Heart (tissue), 3 donors: ENCODE measurements around the genes NGRN and PRC1.

- RAMPAGE, long total RNA, 2 experiments, result start-site peak on the plus strand in 2 of 2 experiments, at chr15:90265680-90265710 at its widest, 281 to 2,768 reads per replicate; start-site peak on the minus strand in 1 of 2 experiments, at chr15:90265925-90265938 at its widest, 6 reads per replicate
Observed at GRCh38 chr15:90265446-90266556, at the start of gene NGRN. NGRN (plus strand) TSS chr15:90265672.

- RAMPAGE, long total RNA, 2 experiments, result no peak in any of the 2 experiments
Observed at GRCh38 chr15:90358511-90358979, 6.5 kb downstream of the ZNF774 start.

GRCh38 chr15:90376988-90377449, 11.0 kb upstream of the IQGAP1 start:
- RAMPAGE, long total RNA, 2 experiments, result no peak in any of the 2 experiments

GRCh38 chr15:90425951-90426371, 37.9 kb downstream of the IQGAP1 start:
- RAMPAGE, long total RNA, 2 experiments, result no peak in any of the 2 experiments

DNA sequence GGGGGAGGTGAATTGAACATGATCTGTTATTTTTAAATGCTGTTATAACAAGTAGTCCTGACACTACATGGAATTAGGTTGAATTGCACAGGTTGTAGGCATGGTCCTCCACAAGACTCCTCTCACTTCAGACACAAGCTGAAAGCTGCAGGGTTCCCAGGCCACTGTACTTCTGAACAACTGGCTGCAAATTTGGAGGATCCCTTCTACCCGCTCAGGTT, 66.6 kb downstream of the IQGAP1 start:
- RAMPAGE, long total RNA, 2 experiments, result no peak in any of the 2 experiments

DNA sequence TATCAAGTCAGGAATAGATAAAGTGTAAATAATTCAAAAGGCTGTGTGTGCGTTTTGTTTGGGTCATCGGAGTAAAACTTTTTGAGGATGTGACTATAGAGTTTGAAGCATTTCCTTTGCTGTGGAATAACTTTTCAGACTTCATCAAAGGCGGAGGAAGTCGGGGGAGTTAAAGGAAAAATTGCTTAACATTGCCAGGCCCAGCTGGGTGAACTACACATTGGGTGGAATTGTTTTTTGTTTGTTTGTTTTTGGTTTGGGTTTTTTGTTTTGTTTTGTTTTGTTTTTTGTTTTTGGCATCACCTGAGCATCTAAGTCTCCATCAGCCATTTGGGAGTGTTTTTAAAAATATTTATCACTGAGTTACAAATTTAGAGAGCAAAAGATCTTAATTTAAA, 70.3 kb upstream of the CRTC3 start:
- RAMPAGE, long total RNA, 2 experiments, result no peak in any of the 2 experiments

DNA sequence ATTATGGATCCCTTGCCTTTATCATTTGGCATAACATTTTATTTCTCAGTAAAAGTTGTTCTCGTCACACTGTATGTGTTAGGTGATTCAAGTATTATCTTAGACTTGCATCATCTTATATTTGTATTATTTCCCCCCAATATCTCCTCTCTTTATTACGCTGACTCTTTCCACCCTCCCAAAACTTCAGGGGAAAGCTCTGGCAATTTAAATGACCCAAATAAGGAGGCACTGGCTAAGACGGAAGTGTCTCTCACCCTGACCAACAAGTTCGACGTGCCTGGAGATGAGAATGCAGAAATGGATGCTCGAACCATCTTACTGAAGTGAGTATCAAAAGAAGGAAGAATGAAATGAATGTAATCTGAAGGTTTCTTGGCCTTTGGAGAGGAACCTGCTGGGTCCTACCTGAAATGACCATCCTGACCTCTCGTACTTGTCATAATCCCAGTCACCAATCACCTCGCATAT, 42.9 kb upstream of the CRTC3 start:
- RAMPAGE, long total RNA, 2 experiments, result no peak in any of the 2 experiments

- RAMPAGE, long total RNA, 2 experiments, result no peak in any of the 2 experiments
Observed at GRCh38 chr15:90815057-90815763, 53.2 kb upstream of the FURIN start.

DNA sequence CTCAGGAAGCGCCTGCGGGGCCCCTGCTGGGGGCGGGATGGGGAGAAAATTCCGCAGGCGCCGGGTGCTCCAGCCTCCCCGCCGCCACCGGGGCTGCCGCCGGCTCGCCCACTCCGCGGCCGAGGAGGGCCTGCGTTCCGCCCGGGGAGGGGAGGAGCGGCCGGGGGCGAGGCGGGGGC, 3.5 kb downstream of the FURIN start:
- RAMPAGE, long total RNA, 2 experiments, result no peak in any of the 2 experiments

DNA sequence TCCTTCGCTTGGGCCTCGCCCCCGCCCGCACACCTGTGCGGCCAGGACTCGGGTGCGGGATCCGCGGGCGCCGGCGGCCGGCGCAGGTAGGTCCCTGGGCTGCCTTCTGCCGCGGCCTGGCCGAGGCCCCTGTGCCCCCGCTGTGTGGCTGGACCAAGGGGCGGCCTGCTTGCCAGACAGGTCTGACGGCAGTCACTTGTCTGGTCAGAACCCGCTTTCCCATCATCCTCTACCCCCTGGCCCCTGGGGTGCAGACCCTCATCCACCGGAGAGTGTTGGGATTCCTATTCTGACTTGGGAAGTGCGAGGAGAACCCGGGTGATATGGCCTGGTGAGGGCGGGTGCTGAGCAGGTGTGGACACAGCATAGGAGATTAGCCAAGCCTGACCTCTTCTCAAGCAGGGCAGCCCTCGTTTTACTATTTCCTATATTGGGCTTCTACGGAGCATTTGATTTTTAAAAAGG, 3.8 kb downstream of the FURIN start:
- RAMPAGE, long total RNA, 2 experiments, result no peak in any of the 2 experiments

- RAMPAGE, long total RNA, 2 experiments, result no peak in any of the 2 experiments
Observed at GRCh38 chr15:90901595-90902821, 1.1 kb upstream of the MAN2A2 start.

- RAMPAGE, long total RNA, 2 experiments, result no peak in any of the 2 experiments
Observed at GRCh38 chr15:90912754-90913853, 10.0 kb downstream of the MAN2A2 start.

GRCh38 chr15:90952744-90954102, 1.5 kb upstream of the RCCD1 start:
- RAMPAGE, long total RNA, 2 experiments, result no peak in any of the 2 experiments

DNA sequence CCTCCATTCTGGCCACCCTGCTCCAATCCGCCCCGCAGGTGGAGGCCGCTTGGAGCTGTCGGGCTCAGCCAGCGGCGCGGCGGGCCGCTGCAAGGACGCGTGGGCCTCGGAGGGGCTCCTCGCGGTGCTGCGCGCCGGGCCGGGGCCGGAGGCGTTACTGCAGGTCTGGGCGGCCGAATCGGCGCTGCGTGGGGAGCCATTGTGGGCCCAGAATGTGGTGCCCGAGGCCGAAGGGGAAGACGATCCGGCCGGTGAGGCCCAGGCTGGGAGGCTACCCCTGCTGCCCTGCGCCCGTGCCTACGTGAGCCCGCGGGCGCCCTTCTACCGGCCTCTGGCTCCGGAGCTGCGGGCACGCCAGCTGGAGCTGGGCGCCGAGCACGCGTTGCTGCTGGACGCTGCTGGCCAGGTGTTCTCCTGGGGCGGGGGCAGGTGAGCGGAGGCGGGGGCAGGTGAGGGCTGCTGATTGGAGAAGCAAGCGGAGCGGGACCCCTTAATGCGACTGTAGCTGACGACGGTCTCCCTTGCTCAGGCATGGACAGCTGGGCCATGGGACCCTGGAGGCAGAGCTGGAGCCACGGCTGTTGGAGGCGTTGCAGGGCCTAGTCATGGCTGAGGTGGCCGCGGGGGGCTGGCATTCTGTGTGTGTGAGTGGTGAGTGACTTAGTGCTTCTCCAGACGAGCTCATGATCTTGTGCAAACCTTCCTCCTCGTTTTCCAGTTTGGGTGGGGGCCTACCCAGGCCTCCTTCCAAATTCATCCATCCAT, 2.6 kb downstream of the RCCD1 start:
- RAMPAGE, long total RNA, 2 experiments, result no peak in any of the 2 experiments

- RAMPAGE, long total RNA, 2 experiments, result no peak in any of the 2 experiments
Observed at GRCh38 chr15:90981294-90982323, 12.7 kb downstream of the PRC1 start.

GRCh38 chr15:90994359-90994984, at the start of gene PRC1:
PRC1 (minus strand) TSS chr15:90994535.
- RAMPAGE, long total RNA, 2 experiments, result start-site peak on the minus strand in 1 of 2 experiments, at chr15:90994456-90994527 at its widest, 140 to 654 reads per replicate

DNA sequence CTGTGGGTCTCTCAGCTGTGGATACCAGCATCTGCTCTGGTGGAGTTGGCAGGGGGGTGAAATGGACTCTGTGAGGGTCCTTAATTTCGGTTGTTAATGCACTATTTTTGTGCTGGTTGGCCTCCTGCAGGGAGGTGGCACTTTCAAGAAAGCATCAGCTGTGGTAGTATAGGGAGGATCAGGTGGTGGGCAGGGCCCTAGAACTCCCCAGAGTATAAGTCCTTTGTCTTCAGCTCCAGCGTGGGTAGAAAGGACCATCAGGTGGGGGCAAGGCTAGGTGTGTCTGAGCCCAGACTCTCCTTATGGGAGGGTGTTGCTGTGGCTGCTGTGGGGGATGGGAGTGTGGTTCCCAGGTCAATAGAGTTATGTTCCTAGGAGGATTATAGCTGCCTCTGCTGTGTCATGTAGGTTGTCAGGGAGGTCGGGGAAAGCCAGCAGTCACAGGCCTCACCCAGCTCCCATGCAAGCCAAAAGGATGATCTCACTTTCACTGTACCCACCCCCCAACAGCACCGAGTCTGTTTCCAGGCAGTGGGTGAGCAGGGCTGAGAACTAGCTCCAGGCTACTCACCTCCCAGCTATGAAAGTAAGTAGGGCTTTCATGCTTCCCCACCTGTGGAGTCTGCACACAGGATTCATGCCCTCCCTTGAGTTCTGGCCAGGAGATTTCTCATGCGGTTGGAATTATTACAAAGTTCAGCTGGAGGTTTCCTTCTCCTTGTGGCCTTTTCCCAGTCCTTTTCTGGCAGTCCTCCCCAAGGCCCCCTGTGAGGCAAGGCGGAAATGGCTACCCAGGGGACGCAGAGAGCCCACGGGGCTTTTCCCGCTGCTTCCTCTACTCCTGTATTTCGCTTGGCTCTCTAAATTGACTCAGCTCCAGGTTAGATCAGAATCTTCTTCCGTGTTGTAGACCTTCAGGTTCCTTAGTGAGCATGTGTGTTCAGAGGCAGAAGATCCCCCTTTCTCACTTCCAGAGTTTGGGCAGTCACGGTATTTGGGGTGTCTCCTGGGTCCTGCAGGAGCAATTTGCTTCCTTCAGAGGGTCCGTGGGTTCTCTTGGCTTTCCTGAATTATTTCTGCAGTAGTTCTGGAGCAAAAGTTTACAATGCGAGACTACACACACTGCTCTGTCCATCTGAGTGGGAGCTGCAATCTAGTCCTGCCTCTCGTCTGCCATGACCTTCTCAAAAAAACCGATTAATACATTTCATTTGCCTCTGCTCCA, 356.2 kb downstream of the SV2B start:
- RAMPAGE, long total RNA, 2 experiments, result no peak in any of the 2 experiments

DNA sequence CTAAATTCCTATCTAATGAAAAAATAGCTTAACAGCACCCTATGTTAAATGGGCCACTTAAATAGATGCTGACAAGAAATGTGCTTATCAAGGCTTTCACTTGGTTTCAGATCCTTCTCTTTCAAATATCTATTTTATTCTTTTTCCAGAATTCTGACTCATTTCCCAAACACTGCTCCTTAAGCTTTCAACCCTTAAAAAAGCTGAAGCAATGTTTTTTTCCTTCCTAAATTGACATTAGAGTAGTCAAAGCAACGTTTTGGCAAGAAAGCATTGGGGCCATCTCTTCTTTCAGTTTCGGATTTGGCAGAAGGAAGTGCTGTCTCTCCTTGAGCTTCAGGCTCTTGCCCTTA, 147.4 kb upstream of the SLCO3A1 start:
- RAMPAGE, long total RNA, 2 experiments, result no peak in any of the 2 experiments

GRCh38 chr15:91947740-91948927, 94.6 kb downstream of the SLCO3A1 start:
- RAMPAGE, long total RNA, 2 experiments, result no peak in any of the 2 experiments

GRCh38 chr15:92062347-92063022, 209.0 kb downstream of the SLCO3A1 start:
- RAMPAGE, long total RNA, 2 experiments, result no peak in any of the 2 experiments